ENCODE measurements around a stretch of chr15.

GRCh38 chr15:98650230-98650432 lies 1.8 kb downstream of the IGF1R start:
- PRO-cap = no peak

DNA sequence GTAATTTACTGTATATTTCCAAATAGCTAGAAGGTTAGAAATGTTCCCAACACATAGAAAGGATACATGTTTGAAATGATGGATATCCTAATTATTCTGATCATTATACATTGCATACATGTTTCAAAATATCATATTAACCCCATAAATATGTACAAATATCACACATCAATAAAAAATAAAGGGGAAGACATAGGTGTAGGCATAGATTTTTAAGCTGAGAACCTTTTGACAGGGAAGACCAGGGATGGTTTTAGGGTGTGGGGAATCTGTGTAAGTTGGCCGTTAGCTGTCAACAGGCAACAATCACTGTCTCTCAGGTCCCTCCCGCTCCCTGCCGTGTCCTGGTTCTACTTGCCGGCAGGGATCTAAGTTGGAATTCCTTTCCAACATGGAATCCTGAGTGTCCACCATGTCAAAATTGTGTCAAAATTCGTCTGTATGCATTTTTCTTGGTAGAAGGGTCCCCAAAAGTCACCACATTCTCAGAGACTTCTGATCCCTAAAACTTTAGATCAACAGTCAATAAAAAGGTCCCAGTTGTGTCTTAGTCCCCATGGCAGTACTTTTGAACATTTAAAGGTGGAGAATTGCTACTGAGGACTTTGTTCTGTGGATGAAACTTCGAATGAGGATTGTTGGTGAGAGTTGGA lies 122.2 kb downstream of the IGF1R start:
- PRO-cap = no peak

DNA sequence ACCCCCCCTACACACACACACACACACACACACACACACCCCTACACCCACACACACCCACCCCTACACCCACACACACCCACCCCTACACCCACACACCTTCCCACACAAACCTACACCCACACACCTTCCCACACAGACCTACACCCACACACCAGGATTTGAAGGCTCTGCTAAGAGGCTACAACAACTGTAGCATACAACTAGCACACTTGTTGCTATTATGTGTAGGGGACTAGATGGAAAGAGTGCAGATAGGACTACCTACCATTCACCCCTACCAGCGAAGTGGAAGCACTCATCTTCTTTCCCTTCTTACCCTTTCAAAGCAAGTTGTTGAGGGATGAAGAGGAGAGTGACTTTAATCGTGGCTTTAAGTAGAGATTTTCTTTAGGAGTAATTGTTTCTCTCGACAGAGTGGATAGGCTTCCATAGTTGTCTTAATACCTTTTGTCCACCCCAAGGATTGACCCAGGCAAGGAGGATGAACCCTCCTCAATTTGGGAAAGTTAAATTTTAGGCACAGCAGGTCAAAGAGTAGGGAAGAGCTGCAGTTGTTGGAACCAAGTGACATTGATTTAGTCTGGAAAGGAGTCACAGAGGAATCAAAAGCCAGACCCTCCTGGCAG lies 172.4 kb downstream of the PGPEP1L start:
- PRO-cap = no peak

DNA sequence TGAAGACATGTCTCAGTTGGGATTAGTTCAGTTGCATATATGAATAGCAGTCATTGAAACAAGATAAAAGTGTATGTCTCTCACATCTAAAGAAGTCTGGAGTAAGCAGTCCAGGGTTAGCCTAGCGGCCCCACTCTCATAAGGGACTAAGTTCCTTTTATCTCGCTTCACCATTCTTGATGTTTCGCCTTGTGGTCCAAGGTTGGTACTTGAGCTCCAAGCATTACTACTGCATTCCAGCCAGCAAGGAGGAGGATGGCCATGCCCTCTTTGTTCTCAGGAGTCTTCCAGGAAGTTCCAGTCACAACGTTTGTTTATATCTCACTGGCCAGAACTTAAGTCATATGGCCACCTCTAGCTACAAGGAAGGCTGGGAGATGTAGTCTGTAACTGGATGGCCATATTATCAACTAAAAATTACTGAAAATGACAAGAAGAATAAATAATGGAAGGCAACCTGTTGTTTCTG lies 118.8 kb downstream of the PGPEP1L start:
- PRO-cap = no peak

DNA sequence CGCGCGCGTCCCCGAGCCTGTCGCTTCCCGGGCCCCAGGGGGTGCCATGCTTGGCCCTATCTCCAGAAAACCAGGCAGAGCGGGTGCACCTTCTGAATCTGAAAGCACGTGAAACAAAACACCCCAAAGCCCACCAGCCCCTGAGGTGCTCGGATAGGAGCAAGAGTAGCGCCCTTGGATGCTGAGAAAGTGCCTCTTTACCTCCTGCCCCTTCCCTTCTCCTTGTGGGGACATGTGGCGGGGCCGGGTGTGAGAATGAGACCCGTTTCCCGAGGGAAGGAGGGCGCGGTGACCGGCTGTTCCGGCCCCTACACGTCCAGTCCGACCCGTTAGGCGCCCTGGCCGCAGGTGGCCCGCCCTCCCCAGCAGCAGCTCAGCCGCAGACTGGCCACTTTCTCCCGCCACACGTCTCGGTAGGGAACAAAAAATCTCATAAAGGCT lies 8.0 kb upstream of the PGPEP1L start:
- PRO-cap = no peak

DNA sequence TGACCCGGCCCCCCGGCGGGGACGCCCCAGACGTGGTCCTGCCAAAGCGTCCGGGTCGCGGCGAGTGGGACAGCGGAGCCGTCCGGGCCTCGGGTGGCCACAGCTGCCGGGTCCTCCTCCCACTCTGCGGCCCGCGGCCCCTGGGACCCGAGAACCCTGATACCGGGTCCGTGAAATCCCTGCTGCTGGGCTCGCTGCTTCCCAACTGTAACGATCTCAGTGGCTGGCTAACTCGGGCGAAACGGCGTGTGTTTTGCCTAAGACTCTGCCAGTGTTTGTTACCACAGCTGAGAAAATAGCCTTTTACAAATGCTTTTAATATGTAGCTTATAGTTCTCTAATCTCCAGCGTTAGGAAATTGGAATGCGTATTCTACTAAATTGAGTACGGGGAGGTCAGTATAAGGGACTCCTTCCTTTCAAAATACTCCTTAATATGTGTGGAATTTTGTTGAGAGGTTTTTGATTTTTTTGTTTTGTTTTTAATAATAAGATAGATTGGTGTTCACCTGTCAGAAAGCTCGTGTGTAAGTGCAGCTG lies 379 bp downstream of the LRRC28 start:
- PRO-cap = no peak

DNA sequence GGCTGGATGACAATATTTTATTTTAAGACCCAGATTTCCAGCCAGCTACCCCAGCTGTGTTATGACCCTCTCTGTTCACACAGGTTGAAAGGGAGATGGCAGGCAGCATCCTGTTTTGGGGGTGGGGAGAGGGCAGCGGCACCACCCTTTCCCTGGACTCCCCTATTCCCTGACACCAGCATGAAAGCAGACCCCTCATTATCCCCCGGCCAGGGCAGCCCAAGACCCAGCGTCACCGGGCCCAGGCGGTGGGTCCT lies 127.6 kb upstream of the MEF2A start:
- PRO-cap = no peak

DNA sequence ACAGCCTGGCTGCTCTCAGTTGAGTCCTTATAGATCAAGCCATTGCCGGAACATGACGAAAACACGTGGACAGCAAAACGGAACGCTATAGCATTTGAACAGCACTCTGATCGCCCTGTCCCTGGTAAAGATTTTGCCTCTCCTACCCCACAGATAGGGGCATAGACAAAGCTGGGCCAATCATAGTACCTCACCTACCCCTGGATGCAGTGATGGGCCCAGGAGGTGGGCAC lies 57.2 kb upstream of the MEF2A start:
- PRO-cap = no peak

DNA sequence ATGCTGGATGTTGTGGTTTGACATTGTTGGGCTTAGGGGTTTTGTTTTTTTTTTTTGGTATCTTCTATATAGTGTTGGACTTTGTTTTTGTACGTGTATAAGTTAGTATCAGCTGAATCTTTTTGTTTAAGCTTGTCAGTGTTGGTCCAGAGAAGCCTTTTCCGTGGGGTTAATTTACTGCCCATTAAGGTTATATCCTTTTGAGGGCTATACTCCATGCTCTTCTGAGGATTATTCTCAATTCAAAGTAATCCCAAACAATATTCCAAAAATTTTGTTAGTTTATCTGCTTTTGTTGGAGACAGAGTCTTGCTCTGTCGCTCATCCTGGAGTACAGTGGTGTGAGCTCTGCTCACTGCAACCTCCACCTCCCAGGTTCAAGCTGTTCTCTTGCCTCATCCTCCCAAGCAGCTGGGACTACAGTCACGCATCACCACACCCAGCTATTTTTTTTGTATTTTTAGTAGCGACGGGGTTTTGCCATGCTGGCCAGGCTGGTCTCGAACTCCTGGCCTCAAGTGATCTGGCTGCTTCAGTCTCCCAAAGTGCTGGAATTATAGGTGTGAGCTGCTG lies 39.0 kb downstream of the MEF2A start:
- PRO-cap = no peak

DNA sequence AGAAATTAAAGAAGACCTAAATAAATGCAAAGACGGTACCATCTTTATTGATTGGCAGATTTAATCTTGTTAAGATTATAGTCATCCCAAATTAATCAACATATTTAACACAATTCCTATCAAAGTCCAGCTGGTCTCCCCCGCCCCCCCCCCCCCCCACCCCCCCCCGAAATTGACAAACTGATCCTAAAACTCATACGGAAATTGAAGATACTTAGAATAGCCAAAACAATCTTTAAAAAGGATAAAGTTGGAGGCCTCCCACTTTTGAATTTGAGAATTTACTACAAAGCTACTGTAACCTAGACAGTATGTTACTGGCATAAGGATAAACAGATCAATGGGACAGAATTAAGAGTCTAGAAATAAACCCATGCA lies 44.5 kb downstream of the MEF2A start:
- PRO-cap = no peak

DNA sequence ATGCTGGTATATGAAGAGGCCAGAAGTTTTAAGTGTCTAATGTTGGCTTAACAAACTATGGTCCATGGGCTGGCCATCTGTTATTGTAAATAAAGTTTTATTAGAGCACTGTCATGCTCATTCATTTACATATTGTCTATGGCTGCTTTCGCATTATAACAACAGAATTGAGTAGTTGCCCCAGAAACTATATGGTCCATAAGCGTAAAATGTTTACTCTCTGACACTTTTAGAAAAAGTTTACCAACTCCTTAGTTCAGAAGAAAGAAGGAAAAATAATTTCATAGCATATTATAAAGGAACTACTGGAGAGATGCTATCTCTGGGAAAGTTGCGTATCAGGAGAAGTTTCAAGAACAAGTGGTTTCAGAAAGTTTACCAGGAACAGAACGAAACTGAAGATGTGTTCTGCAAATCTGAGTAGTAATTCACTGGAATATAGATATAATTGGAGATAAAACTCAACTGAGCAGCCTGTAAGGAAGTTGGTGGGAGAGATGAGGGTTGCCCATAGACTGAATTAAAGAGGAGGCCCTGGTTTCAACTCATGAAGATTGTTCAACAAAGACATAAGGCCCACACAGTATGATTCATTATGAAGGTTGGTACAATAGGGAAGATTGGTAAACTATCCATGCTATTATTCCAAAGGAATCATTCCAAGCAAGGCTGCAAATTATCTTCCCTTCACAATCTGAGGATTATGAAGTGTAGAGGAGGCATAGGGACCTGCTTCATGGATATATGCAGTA lies 68.1 kb downstream of the MEF2A start:
- PRO-cap = no peak

- PRO-cap = no peak
These were observed 74.5 kb downstream of the LYSMD4 start for GRCh38 chr15:99658770-99659113.

DNA sequence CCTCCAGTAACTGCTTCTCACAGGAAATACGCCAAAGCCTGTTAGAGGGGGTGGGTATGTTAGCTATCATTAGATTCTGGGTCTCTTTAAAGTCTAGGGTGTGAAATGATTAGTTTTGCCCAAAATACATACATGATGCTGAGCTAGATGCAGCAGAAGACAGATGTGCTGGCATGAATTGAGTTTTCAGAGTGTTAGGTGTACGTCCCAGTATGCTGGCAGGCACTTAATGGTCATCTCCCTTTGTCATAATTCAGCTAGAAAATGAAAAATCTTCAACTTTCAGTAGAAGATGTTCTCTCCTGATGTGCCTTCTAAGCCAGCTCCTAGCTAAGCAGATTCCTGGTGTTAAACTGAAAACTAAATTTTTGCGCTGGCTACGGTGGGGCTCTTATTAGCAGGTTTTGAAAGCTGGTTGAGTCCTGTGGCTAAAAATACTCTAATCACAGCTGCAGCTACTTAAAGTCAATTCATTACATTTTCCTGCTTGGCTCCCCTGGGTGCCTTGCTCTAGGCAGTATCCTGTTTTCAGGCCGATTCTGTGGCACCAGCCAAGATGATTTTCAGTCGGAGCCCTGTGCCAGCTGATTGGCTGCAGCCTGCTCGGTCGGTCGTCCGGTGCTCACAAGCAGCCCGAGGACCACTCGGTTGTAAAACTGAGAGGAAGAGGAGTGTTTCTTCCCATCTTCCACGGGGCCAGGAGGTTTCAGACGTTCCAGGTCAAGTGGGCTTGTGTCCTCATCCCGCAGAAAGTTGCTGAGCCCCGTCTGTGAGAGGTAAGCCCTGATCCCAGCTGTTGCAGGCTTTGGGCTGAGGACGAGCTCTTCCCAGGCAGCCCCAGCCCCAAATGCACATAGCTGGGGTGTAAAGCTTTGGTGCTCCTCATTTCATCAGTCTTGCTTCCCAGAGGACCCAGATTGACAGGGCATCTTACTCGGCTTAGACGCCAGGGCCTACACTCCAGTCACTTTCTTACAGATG lies 16.1 kb downstream of the LYSMD4 start:
- PRO-cap = no peak

GRCh38 chr15:100345249-100345977 lies 3.6 kb upstream of the ADAMTS17 start:
- PRO-cap = no peak

- PRO-cap = no peak
These were observed 21.6 kb downstream of the LINS1 start for GRCh38 chr15:100580380-100580756.

GRCh38 chr15:100713193-100714113 lies 111.1 kb downstream of the ASB7 start:
- PRO-cap = no peak

GRCh38 chr15:100721521-100722623 lies 119.5 kb downstream of the ASB7 start:
- PRO-cap = no peak

- PRO-cap = no peak
These were observed 18.0 kb upstream of the ALDH1A3 start for GRCh38 chr15:100861384-100862246.

- PRO-cap = no peak
These were observed 7.1 kb downstream of the ALDH1A3 start for GRCh38 chr15:100886716-100887066.

DNA sequence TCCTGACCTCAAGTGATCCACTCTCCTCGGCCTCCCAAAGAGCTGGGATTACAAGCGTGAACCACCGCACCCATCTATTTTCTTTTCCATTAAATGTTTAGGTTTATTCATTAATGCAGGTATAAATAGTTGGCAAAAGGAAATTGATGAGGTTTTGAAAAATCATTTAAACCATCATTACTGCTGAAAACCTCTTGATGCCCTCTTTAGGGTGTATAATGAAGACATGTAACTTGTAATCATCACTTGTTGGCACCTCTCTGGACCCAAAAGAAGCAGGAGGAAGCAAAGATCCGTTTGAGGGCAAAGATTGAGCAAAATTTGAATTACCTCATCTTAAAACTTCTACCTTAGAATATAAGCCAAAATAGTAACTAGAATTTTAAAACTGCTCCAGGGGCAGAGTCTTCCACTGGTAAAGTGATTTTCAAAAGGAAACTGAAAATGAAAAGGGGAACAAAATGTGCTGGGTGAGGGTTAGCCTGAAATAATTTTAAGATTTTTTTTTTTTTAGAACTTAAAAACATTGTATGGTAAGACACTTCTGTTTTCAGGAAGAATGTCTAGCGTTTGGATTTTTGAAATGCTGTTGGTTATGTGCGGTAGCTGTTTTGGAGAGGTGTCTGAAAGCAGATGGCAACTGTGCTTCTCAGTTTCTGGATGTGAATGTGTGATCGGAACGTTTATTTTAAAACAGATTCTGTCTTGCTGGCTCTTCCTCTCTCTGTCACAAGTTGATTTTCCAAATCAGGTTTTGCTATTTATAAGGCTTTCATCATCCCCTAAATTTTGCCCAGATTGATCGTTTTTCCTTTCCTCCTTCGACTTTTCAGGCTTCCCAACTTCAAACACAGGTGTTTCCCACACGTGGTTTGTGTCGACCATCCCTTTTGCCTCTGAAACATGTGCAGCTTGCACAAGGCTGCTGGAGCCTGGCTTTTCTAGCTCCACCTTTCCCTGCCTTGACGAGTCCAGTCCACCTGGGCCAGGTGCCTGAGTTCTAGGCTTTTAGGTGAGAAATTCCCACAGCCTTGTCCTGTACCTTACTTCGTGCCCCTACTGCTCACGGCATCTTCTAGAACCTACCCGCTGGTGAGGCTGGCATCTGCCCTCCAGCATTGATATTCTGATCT lies 3.2 kb downstream of the LRRK1 start:
- PRO-cap = no peak